Cardiac atrium fibroblast (primary cell): Measurements from ENCODE around the gene PDCD2.

- RAMPAGE, long total RNA = no peak
Observed at GRCh38 chr6:168270761-168271401, 48.7 kb downstream of the DACT2 start.

GRCh38 chr6:168302602-168302819 is 17.1 kb downstream of the DACT2 start:
- RAMPAGE, long total RNA = no peak

- RAMPAGE, long total RNA = no peak
Observed at GRCh38 chr6:168333336-168334043, 13.9 kb upstream of the DACT2 start.

DNA sequence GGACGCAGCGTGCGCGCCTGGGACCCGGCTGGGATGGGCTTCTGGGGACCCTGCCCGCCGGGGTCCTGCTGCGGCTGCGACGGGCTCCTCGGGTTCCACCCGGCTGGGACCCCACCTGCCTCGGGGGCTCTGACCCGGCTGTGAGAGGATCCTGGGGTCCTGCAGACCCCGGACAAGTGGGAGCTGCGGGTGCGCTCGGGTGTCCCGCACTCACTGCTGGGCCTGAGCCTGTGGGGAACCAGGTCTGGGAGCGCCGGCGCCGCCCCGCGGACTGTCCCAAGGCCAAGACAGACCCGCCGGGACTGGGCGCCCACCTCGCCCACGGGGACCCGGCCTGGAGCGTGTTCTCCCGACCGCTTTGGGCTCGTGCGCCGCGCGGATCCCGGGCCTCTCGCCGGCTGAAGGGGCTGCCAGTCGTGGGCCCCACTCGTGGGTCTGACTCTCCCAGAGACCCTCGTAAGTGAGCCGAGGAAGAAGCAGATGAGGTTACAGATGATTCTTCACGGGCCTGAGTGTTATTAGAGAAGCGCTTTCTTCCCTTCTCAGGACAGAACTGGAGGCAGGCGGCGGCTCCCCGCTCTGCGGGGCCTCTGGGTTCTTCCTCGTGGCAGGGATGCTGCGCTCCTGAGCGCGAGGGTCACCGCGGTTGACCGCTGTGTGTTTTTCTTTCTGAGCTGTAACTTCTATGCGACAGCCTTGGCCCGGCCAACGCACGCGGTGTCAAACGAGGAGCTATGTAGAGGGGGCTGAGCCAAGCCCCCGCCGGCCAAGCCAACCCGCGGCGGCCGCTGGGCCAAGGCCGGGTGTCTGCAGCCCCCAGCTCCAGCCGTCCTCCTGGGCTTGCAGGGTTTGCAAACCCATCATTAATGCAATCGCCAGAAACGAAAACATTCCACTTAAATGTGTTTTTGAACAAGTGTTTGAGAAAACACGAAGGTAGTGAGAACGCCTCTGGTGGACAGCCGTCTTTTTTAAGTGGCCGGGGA is 928 bp downstream of the SMOC2 start:
- RAMPAGE, long total RNA = no peak

- RAMPAGE, long total RNA = no peak
Observed at GRCh38 chr6:168451067-168451324, 10.0 kb downstream of the SMOC2 start.

- RAMPAGE, long total RNA = no peak
Observed at GRCh38 chr6:168962749-168963446, 290.7 kb downstream of the THBS2 start.

DNA sequence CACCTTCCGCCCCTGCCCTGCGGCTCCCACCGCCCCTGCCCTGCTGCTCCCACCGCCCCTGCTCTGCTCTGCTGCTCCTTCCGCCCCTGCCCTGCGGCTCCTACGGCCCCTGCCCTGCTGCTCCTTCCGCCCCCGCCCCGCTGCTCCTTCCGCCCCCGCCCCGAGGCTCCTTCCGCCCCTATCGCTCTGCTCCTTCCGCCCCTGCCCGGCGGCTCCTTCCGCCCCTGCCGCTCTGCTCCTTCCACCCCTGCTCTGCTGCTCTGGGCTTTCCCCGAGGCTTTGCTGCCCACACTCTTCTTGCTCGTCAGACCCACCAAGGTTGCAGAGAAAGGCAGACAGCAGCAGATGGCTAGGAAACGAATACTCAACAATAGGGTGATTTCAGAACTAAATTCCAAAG is 78.7 kb downstream of the THBS2 start:
- RAMPAGE, long total RNA = no peak

- RAMPAGE, long total RNA = no peak
Observed at GRCh38 chr6:169182615-169183013, 71.0 kb downstream of the THBS2 start.

GRCh38 chr6:169427779-169428357 is 174.2 kb upstream of the THBS2 start:
- RAMPAGE, long total RNA = no peak

DNA sequence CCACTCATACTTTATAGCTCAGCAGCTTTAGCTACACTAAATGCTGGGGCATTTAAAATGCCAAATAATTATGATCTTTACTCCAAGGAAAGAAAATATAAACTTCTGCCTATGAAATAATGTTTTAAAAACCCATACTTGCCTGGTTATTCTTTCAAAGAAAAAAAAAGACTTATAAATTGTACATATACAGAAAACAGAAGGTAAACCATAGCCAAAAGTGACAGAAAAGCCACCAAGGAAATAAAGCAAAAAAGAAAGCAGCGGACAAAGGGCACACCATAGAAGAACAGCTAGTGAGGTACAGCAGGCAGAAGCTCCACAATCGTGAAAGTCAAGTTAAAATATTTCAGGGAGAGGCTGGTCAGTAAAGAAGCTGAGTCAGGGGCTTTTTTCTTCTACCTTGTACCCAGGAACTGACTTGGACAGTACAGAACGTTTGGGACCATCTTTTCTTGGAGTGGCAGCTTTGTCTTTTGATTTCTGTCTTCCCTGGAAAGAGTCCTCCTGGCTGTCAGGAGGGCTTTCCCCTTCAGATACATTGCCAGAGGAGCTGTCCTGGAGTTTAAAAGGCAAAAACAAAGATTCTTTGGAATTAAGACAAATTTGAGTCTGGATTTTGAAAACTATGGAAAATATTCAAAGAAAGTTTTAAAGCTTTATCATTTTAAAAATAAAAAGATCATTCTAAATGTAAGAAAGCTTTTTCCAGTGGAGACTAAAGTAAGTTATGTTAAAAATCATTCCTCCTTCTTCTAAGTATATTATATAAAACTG is 8.1 kb downstream of the C6orf120 start:
- RAMPAGE, long total RNA = no peak

DNA sequence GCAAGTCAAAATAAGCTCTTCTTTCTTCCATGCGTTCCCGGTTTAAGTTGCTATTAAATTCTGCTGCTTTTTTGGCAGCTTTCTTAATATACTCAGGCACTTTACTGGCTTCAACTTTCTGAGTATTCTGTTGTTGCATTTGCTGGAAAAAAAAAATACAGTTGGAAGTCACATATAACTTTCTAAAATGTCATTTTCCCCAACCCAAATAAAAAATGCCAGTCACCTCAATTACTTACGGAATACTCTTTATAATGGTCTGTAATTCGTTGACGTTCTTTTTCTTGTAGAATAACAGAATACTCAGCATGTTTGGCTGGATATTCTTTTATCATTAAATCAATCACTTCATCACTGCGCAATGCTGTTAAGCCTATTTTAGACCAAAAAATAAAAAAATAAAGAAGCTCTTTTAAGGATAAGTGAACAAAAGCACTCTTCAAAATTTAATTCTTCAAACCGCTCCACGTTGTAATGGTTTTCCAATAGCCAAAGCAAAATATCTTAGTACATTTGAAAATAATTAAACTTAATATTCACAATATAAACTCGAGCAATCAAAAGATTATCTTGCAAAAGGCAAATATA is 8.5 kb downstream of the PHF10 start:
- RAMPAGE, long total RNA = no peak

DNA sequence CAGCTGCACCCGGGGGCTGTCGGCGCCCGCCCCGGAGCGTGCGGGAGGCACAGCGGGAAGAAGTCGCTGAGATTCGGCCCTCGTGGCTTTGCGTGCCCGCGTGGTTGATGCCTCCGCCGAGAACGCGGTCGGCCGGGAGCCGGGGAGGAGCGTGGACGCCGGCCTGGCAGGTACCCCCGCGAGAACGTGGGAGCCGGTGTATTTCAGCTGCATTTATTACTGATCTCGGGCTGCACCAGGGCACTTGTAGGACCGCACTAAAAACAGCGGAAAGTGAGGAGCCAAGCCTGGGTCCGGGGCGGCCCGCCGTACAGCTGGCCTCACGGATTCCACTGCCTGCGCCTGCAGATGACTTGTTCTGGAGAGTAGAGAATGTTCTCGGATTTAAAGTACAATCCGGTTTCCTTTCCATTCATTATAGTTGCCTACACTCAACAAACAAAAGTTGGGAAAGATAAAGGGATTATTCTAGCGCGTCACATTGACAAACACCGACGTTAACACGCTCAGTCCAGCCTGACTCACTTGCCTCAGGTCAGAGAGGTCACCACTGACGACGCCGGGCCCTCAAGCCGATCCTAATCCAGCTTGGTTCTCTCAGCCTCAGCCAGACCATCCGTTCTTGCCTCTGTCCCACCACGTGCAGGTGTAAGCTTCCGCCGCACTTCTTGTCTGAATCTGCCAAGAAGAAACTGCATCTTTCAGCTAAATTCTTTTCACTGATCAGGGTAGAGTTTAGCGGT is 763 bp upstream of the PHF10 start:
- RAMPAGE, long total RNA = no peak

DNA sequence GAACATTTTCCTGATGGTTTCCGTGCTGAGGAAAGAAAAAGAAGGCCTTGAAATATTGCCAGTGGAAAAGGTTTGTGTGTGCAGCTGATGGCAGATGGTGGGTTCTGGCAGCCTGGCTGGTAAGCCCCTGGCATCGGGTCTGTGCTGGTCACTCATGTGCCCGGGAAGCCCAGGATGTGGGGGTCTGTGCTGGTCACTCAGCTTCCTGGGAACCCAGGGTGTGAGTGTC is 153.9 kb downstream of the ERMARD start:
- RAMPAGE, long total RNA = no peak

DNA sequence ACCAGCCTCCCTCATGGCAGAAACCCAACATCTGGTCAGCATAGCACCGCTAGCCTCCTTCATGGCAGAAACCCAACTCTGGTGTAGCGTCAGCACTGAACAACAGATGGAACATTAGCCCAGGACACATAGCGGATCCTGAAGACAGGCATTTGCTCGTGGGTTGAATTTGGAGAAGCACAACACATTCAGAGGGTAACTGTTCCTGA is 265.9 kb downstream of the DLL1 start:
- RAMPAGE, long total RNA = no peak

GRCh38 chr6:170151396-170152268 is 139.2 kb downstream of the DLL1 start:
- RAMPAGE, long total RNA = no peak

DNA sequence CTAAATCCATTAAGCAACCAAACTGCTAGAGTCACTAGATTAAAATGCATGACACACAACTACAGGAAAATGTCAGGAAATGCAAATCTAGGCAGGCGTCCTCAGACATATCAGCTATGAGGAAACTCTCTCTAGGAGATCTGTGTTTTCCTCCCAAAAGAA is 111.7 kb downstream of the DLL1 start:
- RAMPAGE, long total RNA = no peak

- RAMPAGE, long total RNA = no peak
Observed at GRCh38 chr6:170294943-170295263, 4.0 kb upstream of the DLL1 start.

- RAMPAGE, long total RNA = no peak
Observed at GRCh38 chr6:170368369-170369018, 61.9 kb downstream of the FAM120B start.

DNA sequence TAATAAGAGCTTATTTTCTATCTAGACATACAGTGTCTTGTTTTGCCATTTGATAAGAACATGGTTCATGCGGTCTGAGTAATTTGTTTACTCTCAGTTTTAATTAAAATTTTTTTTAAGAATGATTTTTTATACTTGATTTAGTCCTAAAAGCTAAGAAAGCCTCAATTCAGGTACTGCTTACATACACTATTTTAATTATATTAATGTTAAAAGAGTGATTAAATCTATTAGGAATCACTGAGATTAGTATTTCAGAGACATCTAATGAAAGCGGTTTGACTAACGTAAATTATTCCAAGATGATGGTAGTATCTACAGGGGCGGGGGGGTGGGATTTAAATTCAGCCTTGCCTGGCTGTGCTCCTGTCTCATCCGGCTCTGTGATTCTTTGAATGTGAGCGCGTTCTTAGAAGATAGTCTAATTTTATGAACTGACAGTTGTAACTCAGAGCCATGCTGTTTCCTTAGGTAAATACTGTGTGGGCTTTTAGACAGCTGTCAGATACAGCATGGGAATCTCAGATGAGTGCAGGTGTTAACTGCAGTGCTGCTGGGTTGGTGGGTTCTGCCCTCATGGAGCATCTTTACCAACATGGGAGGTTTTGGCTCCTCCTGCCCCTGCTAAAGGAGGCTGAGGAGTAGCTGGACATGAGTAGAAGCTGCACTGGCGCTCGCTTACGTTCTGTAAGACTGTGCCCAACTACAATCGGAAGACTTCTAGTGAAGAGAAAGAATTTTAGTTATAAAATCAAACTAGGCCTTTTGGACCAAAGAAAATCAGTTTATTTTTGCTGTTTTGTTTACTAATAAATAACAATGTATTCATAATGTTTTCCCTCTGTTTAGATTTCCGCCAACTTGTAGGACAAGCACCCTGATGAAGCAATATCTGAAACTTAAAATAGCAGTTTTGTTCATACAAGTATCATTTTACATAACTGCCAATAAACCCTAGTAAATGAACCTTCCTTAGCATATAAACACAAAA is 65.8 kb downstream of the FAM120B start:
- RAMPAGE, long total RNA = no peak

DNA sequence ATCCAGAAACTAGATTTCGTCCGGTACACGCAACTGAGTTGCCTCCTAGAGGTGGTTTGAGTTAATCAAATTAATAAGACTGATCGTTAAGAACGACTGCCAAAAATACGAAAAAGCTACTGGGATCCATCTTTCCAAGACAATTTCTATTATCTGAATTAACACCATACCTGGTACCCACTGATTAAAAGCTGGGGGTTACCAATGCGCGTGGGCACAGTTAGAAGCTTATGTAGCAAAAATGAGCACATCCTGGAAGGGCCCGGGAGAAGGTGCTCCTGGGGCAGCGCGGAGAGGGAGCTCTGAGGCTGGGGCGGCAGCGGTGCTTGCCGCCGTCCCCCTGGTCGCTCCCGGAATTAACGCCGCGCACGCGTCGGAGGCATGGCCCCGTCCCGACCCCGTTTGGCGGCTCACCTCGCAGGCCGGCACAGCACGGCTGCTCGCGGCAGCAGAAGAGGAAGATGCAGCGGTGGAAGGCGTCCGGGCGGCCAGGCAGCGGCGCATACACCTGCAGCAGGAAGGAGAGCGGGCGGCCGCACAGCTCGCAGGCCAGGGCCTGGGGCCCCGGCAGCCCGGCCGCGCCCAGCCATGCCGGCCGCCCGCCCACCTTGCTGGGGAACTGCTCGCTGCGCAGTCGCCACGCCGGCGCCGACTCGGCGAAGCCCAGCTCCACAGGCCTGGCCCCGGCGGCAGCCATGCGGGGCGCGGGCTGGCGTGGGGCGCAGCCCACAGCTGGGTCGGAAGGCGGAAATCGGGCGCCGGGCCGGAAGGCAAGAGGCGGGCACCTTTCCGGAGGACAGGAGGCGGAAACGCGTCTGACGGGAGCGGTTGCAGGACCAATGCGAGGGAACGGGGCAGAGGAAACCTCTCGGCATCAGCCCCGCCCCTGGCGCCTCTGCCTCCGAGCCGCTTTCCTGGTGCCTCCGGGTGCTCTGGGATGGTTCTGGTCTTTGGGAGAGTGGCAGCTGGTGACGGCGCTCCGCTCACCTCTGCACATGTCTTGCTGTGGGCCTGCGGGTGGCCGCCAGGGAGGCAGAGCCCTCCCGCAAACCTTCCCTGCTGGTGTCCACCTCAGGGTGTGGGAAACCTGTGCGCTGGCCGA is at the start of gene PDCD2:
PDCD2 (minus strand) TSS at position 753 of the 1,102 bp plus-strand sequence.
- RAMPAGE, long total RNA = no peak